T-cell (primary cell): ENCODE measurements around a stretch of chr18.

DNA sequence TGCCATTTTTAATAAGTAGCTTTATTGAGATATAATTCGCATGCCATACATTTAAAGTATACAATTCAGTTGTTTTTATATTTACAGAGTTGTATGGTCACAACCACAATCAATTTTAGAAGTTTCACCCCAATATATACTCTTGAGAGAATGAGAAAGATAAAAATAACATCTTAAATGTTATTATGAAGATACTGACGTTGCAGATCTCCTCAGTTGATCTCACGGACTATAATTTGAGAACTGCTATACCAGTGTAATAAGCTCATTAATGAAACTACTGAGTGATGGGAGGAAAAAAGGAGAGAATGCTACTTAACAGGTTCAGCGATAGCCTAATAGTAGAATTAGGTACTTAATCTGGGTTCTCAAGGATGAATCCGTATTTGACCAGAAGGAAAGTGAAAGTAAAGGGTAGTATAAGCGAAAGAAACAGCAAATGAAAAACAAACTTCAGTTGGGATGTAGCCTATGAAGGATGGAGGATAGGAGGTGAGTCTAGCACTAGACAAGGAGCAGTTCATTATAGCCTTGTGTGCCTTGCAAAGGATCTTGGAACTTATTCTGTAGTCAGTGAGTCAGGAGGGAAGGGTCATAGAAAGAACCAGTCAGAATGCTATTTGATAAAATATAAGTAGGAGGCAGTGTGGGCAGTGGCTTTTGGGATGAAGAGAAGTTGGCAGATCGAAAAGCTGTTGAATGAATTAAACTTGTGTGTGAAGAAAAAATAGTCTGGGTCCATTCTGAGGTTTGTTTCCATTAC, 48.3 kb downstream of the ANKRD12 start:
- PRO-cap, 7 experiments: peak in 1 of 7 experiments; most common plus-strand start position 283 of the sequence (in 1)

GRCh38 chr18:9218144-9218746, 81.7 kb downstream of the ANKRD12 start:
- PRO-cap, 7 experiments: no peak in any of the 7 experiments

DNA sequence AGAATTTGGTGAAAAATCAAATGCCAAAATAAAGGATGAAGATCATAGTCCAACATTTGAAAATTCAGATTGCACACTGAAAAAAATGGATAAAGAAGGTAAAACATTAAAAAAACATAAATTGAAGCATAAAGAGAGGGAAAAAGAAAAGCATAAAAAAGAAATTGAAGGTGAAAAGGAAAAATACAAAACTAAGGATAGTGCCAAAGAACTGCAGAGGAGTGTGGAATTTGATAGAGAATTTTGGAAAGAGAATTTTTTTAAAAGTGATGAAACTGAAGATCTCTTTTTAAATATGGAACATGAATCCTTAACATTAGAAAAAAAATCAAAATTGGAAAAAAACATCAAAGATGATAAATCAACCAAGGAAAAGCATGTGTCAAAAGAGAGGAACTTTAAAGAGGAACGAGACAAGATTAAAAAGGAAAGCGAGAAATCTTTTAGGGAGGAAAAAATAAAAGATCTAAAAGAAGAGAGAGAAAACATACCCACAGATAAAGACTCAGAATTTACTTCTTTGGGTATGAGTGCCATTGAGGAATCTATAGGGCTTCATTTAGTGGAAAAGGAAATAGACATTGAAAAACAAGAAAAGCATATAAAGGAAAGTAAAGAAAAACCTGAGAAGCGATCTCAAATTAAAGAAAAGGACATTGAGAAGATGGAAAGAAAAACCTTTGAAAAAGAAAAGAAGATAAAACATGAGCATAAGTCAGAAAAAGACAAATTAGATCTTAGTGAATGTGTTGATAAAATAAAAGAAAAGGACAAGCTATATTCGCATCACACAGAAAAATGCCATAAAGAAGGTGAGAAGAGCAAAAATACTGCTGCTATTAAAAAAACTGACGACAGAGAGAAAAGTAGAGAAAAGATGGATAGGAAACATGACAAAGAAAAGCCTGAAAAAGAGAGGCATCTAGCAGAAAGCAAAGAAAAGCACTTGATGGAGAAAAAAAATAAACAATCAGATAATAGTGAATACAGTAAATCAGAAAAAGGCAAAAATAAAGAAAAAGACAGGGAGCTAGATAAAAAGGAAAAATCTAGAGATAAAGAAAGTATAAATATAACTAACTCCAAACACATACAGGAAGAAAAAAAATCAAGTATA, 79.1 kb upstream of the TWSG1 start:
- PRO-cap, 7 experiments: peak in 1 of 7 experiments; most common plus-strand start position 212 of the sequence (in 1)

DNA sequence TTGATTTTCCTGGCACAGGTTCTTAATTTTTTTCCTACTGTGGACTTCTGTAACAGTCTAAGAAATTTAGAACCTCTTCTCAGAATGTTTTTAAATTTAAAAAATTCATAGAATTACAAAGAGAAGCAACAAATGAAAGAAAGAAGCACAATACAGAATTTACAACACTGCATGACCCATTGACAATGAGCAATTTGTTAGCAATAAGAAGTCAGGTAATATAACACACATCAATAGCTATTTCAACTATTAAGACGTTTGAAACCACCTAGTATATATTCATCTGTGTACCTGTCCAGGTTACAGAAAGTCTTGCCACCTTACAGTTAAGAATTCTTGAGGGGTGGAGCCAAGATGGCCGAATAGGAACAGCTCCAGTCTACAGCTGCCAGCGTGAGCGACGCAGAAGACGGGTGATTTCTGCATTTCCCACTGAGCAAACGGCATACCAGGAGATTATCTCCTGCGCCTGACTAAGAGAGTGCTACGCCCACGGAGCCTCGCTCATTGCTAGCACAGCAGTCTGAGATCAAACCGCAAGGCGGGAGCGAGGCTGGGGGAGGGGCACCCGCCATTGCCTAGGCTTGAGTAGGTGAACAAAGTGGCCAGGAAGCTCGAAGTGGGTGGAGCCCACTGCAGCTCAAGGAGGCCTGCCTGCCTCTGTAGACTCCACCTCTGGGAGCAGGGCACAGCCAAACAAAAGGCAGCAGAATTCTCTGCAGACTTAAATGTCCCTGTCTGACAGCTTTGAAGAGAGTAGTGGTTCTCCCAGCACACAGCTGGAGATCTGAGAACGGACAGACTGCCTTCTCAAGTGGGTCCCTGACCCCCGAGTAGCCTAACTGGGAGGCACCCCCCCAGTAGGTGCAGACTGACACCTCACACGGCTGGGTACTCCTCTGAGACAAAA, 69.8 kb upstream of the TWSG1 start:
- PRO-cap, 7 experiments: no peak in any of the 7 experiments

DNA sequence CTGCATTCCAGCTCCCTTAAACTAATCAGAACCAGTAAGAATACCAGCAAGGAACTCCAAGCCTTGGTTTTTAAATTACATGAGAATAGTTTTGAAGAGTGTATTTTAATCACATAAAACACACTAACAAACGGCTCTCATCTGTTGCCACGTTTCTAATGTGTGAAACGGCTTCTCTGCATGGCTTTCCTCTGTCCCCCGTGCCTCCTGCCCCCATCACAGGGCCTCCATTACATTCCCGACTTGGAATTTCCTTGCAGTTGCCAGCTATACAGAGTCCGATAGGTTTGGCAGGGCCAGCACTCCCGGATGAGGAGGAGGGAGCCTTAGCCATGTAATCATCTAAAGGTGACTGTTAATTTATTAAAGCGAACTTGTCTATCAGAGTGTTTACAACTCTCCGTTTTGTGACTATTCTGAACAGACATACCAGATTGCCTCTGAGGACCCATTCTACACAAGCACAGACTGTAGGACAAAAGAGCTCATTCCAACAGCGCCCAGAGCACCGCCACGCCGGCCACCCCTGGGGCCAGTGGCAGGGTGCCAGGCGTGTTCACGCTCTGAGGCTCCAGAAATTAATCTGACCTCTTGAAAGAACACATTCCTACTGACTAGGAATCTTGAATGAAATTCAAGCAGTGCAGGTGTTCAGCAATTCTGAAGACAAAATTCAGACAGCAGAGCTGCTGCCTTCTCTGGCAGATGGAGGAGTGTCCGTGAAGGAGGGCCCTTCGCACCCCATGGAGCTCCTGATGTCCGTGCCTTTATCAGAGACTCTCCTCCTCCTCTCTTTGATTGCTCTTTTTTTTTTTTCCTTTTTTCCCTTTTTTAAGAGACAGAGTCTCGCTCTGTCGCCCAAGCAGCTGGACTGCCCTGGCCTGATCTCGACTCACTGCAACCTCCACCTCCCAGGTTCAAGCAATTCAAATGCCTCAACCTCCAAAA, 58.1 kb upstream of the RALBP1 start:
- PRO-cap, 7 experiments: no peak in any of the 7 experiments

- PRO-cap, 7 experiments: no peak in any of the 7 experiments
Measured at GRCh38 chr18:9433502-9433893, 41.8 kb upstream of the RALBP1 start.

DNA sequence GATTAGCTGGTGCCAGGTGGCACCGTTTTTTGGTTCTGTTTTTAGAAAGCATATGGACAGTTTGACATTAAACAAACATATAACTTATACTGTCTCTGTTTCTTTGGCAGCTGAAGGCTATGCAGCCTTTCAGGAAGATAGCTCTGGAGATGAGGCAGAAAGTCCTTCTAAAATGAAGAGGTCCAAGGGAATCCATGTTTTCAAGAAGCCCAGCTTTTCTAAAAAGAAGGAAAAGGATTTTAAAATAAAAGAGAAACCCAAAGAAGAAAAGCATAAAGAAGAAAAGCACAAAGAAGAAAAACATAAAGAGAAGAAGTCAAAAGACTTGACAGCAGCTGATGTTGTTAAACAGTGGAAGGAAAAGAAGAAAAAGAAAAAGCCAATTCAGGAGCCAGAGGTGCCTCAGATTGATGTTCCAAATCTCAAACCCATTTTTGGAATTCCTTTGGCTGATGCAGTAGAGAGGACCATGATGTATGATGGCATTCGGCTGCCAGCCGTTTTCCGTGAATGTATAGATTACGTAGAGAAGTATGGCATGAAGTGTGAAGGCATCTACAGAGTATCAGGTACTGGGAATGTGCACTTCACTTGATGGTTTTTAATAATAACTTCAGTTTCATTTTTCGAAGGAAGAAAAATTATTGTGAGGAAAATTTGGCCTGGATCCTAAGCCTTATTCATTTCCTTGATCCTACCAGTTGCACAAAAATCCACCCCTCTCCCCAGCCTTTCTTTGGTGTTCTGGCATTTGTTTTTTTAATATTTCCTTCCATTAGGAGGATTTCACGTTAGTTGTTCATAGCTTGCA, 41.6 kb downstream of the RALBP1 start:
- PRO-cap, 7 experiments: no peak in any of the 7 experiments

DNA sequence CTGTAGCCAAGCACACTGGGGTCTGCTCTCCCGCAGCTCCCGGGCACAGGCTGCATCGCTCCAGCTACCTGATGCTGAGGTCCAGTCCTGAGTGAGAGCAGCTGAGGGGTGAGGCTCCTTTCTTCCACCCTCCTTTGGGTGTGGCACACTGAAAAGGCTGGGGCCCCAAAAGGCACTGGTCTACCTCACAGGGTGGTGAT, 33.8 kb downstream of the PPP4R1 start:
- PRO-cap, 7 experiments: no peak in any of the 7 experiments

DNA sequence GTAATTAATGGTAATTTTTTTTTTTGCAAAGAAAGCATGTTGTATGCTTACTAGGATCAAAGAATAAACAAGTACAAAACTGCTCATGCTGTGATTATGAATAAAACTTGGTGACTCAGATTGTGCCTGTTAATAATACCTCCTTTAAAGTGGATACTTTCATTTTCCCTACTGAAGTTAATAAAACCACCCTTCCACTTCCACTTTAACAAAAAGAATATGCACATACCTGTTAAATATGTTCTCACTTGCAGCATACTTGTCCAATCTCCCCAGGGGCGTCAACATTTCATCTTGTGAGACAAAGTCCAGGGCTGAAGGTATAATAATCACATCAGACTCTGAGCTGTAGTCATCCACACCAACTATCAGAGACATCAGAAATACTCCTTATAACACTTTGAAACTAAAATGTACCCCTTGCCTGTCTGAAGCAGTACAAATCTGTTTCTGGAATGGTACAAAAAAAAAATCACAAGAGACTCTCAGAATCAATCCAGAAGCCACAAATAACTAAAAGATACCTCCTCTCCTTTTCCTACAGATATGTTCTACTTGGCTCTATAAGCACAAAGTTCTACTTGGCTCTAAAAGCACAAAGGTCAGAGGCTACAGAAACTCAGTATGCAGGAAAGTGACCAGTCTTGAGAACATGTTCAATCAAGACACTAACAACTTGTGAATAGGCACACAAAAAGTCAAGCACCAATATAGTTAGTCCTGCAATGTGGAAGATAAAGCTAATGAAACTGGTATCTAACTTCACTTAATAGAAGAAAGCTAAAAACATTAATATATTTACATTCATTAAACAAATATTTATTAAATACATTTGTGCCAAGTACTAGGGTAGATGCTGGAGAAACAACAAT, 19.3 kb downstream of the PPP4R1 start:
- PRO-cap, 7 experiments: no peak in any of the 7 experiments

GRCh38 chr18:9613386-9614300, 716 bp downstream of the PPP4R1 start:
- PRO-cap, 7 experiments: peak in 4 of 7 experiments; most common plus-strand start chr18:9613926 (in 2); most common minus-strand start chr18:9614195 (in 3)

DNA sequence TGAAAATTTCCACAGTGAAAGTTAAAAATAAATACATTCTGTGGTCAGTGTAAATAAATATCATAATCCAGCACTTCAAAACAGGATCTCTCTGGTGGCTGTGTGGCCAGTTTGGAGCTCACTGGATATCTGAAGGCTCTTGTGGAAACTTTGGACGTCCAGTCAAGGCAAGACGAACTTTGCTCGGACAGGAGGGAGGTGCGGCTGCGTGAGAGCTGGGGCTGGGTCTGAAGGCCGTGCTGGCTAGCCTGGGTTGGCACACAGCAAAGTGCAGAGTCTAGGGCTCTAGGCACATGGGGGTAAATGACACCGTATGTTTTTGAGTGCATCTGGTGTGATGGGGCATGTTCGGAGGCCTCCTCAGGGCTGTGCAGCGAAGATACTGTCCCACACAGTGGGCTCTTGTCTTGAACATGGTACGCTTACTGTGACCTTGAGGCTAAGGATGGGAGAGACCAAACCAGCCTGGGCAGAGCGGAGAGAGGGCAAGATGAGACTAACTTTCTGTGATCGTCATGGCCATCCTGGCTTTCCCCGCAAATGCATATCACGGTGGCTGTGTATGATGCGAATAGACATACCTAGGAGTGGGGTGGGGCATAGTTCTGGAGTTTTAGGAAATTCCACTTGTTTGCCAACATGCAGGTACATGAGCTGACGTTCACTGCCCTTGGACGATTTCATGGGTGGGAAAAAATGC, 78.7 kb upstream of the TXNDC2 start:
- PRO-cap, 7 experiments: no peak in any of the 7 experiments

GRCh38 chr18:9845492-9845907, 40.3 kb upstream of the TXNDC2 start:
- PRO-cap, 7 experiments: no peak in any of the 7 experiments

- PRO-cap, 7 experiments: no peak in any of the 7 experiments
Measured at GRCh38 chr18:9849473-9850172, 36.1 kb upstream of the TXNDC2 start.

DNA sequence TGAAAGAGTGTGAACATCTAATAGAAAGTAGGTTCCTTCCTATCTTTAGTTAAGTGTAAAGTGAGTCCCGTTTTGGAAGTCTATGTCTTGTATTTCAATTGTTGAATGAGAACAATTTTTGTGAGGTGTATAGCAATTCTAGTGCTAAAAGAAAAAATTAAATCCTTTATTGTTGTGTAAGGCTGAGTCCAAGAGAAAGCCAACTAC, 1.6 kb downstream of the VAPA start:
- PRO-cap, 7 experiments: no peak in any of the 7 experiments

- PRO-cap, 7 experiments: no peak in any of the 7 experiments
Measured at GRCh38 chr18:9927445-9928398, 13.9 kb downstream of the VAPA start.

GRCh38 chr18:9933200-9933718, 19.4 kb downstream of the VAPA start:
- PRO-cap, 7 experiments: no peak in any of the 7 experiments

GRCh38 chr18:10926880-10927349, 222.5 kb downstream of the PIEZO2 start:
- PRO-cap, 7 experiments: no peak in any of the 7 experiments

DNA sequence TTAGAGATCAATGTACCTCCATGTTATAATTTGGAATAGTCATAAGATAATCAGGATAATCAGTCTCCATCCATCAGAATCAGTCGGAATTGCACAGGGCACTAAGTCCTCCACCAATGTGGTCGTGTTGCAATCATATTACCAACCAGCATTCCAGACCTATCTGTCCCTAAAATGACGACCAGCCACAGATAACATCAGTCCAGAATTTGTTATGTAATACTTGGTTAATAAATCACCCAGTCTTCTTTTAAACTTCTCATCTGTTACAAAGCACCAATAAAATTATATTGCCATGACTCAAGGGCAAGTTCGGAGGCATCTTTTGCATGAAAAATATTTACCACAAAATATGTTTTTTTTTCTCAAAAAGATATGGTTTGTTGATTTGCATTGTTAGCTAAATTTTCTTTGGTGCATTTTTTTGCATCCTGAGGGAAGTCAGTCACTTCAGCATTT, 29.4 kb downstream of the PIEZO2 start:
- PRO-cap, 7 experiments: no peak in any of the 7 experiments

- PRO-cap, 7 experiments: no peak in any of the 7 experiments
Measured at GRCh38 chr18:11175316-11175573, 25.9 kb upstream of the PIEZO2 start.

DNA sequence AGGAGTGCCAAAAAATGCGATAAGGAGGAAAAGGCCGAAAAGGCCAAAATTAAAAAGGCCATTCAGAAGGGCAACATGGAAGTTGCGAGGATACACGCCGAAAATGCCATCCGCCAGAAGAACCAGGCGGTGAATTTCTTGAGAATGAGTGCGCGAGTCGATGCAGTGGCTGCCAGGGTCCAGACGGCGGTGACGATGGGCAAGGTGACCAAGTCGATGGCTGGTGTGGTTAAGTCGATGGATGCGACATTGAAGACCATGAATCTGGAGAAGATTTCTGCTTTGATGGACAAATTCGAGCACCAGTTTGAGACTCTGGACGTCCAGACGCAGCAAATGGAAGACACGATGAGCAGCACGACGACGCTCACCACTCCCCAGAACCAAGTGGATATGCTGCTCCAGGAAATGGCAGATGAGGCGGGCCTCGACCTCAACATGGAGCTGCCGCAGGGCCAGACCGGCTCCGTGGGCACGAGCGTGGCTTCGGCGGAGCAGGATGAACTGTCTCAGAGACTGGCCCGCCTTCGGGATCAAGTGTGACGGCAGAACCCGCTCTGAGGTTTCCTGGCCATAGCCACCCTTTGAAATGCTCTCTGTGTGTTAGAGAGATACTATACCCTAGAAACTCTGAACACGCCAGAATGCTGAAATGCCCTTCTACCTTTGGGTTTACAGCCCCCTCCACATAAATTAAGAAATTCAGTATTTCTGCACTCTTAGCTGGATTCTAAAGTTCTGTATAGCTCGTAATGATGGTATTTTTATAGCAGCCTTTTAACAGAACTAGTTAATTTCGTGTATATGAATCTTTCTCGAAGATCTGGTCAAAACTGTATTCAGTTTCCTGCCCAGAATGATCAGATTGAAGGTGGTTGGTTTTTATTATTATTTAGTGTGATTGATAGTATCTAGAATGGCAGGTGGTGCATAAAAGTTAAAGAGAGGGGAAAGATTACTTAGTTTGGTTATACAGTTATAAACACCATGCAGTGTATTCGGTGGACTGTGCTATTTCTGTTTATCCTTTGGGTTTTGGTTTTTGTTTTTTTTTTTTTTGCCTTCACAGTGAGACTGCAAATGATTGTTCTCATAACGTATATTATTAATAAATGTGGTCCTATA, 718 bp downstream of the CHMP1B start:
- PRO-cap, 7 experiments: peak in 7 of 7 experiments; most common plus-strand start position 414 of the sequence (in 3); most common minus-strand start position 389 of the sequence (in 7)